Right lobe of liver (tissue), 4 donors: Measurements from ENCODE around the gene LAT.

GRCh38 chr16:28984215-28985473, at the start of gene LAT:
TSS of gene LAT (plus strand) at chr16:28985052.
- PRO-cap, 4 experiments, result peak in 1 of 4 experiments; most common plus-strand start chr16:28985114 (in 1); most common minus-strand start chr16:28984975 (in 1)
- RAMPAGE, long total RNA, 2 experiments, result no peak in any of the 2 experiments

GRCh38 chr16:29129506-29129894, 144.6 kb downstream of the LAT start:
- PRO-cap, 4 experiments, result peak in 4 of 4 experiments; most common plus-strand start chr16:29129660 (in 3); most common minus-strand start chr16:29129603 (in 3)
- RAMPAGE, long total RNA, 2 experiments, result no peak in any of the 2 experiments

GRCh38 chr16:29158647-29159264, 173.9 kb downstream of the LAT start:
- PRO-cap, 4 experiments, result no peak in any of the 4 experiments
- RAMPAGE, long total RNA, 2 experiments, result no peak in any of the 2 experiments

DNA sequence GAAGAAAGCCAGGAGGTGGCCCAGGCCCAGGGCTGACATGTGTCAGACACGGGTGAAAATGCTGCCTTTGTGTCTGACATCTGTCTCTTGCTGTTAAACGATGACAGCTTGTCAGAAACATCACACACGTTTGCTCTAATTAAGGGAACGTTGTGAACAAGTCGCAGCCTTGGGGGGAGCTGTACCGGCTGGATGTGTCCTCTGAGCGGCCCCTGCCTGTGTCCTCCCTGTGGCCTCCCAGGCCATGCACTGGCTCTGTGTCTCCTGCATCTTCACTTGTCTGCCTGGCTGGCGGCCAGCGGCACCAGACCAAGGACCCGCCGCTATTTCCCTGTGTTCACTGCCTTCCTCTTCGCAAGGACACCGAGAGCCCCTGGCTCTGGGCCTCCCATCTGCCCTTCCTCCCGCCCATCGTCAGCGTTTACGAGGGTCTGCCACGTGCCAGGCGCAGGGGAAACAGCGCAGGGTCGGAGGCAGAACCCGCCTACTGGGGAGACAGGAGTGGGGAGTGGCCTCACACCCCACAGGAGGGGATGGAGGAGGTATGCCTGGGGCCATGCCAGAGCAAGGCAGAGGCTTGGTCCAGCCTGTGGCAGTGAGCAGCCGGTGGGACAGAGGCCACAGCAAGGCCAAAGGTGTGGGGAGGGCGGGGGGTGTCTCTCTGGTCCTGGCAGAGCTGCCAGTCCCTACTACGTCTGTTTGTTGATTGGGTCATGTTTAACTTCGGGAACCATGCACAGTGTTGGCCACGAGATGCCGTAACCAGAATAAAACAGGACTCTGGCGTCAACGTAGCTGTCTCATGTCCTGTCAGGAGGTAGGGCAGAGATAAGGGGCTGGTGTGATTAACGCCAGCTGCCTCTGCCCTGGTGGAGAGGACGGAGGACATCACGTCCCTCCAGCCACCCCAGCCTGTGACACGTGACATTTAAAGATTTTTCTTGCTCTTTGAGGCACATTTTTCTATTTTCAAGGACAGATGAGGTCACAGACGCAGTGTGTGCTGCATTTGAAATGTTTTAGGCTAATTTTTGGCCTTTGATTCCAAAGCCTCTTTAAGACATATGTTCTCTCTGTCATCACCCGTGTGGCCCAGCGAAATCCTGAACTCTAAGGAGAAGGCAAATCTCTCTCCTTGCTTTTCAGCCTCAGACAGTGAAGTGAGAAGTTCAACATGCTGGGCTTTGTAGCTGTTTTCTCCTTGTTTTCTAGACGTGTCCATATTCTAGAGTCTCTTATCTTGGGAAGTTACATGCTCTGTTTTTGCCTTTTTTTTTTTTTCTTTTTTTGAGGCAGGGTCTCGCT, 193.1 kb downstream of the LAT start:
- PRO-cap, 4 experiments, result peak in 4 of 4 experiments; most common plus-strand start position 562 of the sequence (in 4); most common minus-strand start position 246 of the sequence (in 3)
- RAMPAGE, long total RNA, 2 experiments, result no peak in any of the 2 experiments

- PRO-cap, 4 experiments, result no peak in any of the 4 experiments
- RAMPAGE, long total RNA, 2 experiments, result no peak in any of the 2 experiments
These were observed 210.3 kb downstream of the LAT start for GRCh38 chr16:29195204-29195489.

DNA sequence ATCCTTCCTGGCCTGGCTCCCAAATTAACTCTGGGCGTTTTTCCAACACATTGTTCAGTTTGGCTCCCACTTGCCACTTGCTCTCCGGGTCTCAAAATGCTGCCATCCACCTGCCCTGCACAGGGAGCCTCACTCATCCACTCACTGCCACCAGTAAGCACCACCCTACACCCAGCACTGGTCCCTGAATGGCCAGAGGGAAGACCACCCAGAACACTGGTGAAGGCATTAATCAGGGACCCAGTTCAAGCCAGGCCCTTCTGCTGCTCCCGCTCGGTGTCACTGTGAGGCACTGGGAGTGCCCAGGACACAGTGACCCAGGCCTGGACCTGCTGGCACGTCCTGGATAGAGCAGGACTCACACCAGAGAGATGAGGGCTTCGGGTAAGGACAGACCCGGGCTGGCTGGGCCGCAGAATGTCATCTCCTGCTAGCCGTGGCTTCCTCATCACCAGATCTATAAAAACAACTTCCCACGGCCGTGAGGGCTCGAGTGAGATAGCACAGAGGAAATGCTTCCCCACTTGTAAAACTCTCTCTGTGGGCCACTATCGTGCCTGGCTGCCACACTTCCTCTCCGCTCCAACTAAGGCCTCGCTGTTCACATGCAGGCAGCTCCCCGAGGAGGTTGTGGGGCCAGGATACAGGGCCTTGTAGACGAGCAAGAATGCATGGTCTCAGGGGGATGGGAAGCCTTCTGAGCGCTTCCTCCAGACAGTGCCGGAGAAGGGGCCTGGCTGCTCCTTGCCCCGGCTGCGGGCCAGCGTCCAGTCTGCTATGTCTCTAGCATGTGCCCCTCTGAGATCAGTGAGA, 158.1 kb downstream of the NPIPB11 start:
- PRO-cap, 4 experiments, result no peak in any of the 4 experiments
- RAMPAGE, long total RNA, 2 experiments, result no peak in any of the 2 experiments

- PRO-cap, 4 experiments, result peak in 1 of 4 experiments; most common plus-strand start chr16:29285262 (in 1)
- RAMPAGE, long total RNA, 2 experiments, result no peak in any of the 2 experiments
These were observed 121.3 kb downstream of the NPIPB11 start for GRCh38 chr16:29284938-29285852.

DNA sequence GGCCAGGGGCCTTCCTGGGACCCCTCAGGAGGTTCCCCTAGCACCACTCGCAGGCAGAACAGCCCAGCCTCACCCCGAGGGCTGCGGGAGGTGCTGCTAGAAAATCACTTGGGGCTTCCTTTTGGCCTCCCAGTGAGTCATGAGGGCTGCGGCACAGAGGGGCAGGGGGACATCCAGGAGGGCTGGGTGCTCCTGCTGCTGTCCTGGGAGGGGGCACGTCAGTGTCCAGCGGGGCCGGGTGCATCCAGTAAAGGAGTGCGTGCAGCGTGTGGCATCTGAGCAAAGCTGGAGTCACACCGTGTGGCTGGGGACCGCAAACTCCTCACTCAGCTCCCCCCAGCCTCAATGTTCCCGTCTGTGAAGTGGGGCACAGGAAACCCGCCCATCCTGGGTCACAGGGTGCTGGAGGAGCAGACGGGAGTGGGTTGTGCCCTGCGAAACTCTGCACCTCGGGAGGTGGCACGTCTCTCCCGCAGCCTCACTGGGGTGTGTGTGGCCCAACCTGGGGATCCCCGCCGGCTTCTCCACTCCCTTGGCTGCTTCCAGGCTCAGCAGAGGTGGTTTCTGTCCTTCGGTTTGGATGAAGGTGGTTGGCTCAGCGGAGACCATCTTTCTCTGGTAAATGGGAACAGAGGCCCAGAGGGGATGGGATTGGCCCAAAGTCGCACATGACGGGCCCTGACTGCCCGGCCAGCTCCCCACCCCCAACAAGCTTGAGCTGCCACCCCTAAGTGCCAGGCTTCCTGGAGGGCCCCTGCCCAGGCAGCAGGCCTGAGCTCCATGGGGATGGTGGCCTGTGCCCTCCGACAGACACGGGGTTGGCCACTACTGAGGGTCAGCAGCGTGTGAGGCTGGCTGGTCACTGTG, 115.0 kb downstream of the NPIPB11 start:
- PRO-cap, 4 experiments, result peak in 1 of 4 experiments; most common plus-strand start position 639 of the sequence (in 1)
- RAMPAGE, long total RNA, 2 experiments, result no peak in any of the 2 experiments

GRCh38 chr16:29300220-29300695, 106.3 kb downstream of the NPIPB11 start:
- PRO-cap, 4 experiments, result no peak in any of the 4 experiments
- RAMPAGE, long total RNA, 2 experiments, result no peak in any of the 2 experiments

DNA sequence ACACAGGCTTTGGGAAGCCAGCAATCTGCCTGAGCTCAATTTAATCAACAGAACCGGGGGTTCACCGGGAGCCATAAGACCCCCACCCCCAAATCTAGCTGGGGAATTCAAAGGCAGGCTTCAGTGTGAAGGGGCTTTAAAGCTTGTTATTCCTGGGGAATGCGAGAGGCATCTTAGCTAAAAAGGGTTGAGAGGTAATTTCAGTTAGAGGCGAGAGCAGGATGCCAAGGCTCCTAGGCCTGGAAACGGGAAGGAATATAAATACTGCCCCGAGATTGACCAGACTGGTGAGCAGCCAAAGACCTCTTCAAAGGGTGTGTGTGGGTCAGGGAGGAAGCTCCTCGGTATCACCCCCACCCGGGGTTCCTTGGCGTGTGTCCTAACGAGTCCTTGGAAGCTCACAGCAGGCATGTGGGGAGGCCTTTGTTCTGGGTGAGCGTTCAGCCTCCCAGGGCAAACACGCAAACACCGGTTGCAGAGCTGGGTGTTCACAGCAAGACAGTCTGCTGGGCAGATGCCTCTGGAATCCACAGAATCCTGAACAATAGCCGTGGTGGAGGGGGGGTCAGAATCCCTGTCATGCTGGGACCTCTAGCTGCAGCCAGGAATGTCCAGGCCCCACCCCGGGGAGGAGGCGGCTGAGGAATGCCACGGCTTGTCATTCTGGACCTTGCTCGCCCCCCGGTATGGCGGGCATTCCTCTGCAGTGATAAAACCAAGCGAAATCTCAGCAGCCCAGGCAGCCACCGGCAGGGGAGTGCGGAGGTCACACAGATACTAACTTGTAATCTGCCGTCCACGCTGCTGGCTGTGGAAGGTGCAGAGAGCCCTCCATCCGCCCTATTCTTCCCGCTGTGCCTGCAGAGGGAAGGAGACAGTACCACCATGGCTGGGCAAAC, 48.4 kb upstream of the SPN start:
- PRO-cap, 4 experiments, result no peak in any of the 4 experiments
- RAMPAGE, long total RNA, 2 experiments, result no peak in any of the 2 experiments

DNA sequence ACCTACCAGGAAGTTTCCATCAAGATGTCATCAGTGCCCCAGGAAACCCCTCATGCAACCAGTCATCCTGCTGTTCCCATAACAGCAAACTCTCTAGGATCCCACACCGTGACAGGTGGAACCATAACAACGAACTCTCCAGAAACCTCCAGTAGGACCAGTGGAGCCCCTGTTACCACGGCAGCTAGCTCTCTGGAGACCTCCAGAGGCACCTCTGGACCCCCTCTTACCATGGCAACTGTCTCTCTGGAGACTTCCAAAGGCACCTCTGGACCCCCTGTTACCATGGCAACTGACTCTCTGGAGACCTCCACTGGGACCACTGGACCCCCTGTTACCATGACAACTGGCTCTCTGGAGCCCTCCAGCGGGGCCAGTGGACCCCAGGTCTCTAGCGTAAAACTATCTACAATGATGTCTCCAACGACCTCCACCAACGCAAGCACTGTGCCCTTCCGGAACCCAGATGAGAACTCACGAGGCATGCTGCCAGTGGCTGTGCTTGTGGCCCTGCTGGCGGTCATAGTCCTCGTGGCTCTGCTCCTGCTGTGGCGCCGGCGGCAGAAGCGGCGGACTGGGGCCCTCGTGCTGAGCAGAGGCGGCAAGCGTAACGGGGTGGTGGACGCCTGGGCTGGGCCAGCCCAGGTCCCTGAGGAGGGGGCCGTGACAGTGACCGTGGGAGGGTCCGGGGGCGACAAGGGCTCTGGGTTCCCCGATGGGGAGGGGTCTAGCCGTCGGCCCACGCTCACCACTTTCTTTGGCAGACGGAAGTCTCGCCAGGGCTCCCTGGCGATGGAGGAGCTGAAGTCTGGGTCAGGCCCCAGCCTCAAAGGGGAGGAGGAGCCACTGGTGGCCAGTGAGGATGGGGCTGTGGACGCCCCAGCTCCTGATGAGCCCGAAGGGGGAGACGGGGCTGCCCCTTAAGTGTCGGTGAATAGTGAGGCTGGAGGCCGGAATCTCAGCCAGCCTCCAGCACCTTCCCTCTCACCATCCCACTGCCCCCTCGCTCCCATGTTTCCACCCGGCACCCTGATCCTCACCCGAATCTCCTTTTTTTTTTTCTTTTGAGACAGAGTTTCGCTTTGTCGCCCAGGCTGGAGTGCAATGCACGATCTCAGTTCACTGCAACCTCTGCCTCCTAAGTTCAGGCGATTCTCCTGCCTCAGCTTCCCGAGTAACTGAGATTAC, 1.4 kb downstream of the SPN start:
- PRO-cap, 4 experiments, result peak in 2 of 4 experiments; most common plus-strand start position 523 of the sequence (in 1); most common minus-strand start position 468 of the sequence (in 1)
- RAMPAGE, long total RNA, 2 experiments, result no peak in any of the 2 experiments

DNA sequence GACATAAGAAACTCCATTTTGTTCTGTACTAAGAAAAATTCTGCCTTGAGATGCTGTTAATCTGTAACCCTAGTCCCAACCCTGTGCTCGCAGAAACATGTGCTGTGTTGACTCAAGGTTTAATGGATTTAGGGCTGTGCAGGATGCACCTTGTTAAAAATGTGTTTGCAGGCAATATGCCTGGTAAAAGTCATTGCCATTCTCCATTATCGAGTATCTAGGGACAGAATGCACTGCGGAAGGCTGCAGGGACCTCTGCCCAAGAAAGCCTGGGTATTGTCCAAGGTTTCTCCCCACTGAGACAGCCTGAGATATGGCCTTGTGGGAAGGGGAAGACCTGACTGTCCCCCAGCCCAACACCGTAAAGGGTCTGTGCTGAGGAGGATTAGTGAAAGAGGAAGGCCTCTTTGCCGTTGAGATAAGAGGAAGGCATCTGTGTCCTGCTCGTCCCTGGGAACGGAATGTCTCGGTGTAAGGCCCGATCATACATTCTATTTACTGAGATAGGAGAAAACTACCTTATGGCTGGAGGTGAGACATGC, 5.4 kb downstream of the C16orf54 start:
- PRO-cap, 4 experiments, result no peak in any of the 4 experiments
- RAMPAGE, long total RNA, 2 experiments, result no peak in any of the 2 experiments

- PRO-cap, 4 experiments, result peak in 4 of 4 experiments; most common plus-strand start chr16:29807815 (in 2); most common minus-strand start chr16:29807622 (in 1)
- RAMPAGE, long total RNA, 2 experiments, result no peak in any of the 2 experiments
These were observed 1.0 kb downstream of the MAZ start for GRCh38 chr16:29807083-29807989.

DNA sequence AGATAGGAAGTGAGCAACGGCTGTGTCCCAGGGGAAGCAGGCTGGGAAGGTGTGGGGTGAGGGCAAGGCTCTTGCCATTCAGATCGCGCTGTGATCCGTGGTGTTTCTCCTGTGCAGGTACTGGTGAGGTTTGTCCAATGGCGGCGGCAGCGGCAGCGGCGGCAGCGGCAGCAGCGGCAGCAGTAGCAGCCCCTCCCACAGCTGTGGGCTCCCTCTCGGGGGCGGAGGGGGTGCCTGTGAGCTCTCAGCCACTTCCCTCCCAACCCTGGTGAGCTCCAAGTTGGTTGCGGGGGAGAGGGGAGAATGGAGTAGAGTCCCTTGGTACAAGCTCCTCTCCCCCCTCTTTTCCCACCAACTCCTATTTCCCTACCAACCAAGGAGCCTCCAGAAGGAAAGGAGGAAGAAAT, 2.0 kb upstream of the PRRT2 start:
- PRO-cap, 4 experiments, result no peak in any of the 4 experiments
- RAMPAGE, long total RNA, 2 experiments, result no peak in any of the 2 experiments

GRCh38 chr16:29813594-29814681, 1.9 kb downstream of the PRRT2 start:
- PRO-cap, 4 experiments, result no peak in any of the 4 experiments
- RAMPAGE, long total RNA, 2 experiments, result no peak in any of the 2 experiments

DNA sequence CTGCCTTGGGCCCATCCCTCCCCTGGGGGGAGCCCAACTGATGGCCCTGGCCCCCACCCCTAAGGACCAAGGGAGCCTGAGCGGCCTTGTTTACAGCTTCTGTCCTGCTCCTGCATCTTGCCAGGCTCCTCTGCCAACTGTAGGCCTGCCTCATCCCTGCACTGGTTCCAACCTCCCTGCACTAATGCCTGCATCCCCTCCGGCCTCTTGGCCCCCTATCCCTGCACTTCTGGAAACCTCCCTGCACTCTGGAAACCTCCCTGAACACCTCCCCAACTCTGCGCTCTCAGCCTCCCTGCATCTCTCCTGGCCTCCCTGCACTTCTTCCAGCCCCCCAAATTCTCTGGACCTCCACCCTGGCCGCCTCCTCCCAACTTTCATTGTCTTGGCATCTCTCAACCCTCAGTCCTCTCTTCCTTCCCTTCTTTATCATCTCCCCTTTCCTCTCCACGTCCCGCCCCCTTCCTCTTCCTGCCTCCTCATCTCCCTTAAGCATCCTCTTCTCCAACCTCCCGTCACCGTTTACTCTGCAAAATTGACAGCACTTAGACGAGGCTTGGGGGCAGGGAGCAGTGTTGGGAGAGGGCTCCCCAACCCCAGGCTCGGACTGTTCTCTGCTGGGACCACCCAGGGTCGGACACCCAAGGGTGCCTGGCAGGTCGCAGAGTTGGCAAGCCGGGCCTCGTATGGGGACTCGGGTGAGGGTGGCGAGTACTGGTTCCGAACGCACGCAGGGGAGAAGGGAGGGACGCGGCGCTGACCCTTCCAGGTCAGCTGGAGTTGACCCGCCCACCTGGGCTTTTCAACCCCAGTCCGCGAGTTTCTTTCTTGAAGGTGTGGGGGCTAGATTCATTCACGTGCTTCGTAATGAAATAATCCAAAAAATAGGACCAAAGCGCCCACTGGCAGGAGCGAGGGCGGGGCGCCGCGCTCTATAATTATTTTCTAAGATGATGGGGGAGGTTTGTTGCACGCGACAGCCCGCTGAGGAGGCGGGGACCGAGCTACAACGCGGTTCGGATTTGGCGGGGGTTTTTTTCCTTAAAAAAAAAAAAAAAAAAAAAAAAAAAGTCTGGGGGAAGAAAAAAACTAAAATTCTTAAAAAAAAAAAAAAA, 913 bp upstream of the PAGR1 start:
- PRO-cap, 4 experiments, result peak in 1 of 4 experiments; most common plus-strand start position 544 of the sequence (in 1); most common minus-strand start position 374 of the sequence (in 1)
- RAMPAGE, long total RNA, 2 experiments, result no peak in any of the 2 experiments

DNA sequence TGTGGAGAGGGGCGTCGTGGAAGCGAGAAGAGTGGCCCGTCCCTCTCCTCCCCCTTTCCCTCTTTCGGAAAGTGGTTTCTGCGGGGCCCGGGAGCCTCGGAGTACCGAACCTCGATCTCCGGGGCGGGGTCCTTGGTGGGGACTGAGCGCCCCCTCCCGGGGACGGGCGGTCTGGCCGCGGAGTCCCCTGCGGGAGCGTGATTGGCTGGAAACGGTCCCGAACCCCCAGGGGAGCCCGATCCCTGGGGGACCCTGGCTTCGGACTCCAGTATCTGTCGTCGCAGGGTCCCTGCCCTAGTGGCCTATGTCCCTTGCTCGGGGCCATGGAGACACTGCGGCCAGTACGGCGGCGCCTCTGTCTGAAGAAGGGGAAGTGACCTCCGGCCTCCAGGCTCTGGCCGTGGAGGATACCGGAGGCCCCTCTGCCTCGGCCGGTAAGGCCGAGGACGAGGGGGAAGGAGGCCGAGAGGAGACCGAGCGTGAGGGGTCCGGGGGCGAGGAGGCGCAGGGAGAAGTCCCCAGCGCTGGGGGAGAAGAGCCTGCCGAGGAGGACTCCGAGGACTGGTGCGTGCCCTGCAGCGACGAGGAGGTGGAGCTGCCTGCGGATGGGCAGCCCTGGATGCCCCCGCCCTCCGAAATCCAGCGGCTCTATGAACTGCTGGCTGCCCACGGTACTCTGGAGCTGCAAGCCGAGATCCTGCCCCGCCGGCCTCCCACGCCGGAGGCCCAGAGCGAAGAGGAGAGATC, 443 bp downstream of the PAGR1 start:
- PRO-cap, 4 experiments, result peak in 4 of 4 experiments; most common plus-strand start position 679 of the sequence (in 4); most common minus-strand start position 563 of the sequence (in 4)
- RAMPAGE, long total RNA, 2 experiments, result no peak in any of the 2 experiments

DNA sequence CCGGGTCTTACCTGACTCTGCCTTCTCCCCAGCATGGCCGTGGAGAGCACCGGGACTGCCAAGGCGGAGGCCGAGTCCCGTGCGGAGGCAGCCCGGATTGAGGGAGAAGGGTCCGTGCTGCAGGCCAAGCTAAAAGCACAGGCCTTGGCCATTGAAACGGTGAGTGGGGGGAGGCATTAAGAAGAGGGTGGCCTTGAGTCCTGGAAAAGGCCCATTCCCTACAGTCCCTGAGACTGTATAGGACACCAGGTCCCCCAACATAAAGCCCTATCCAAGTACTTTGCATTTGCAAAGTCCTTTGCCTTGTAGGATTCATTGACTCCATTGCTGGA, 16.9 kb downstream of the CDIPT start:
- PRO-cap, 4 experiments, result no peak in any of the 4 experiments
- RAMPAGE, long total RNA, 2 experiments, result no peak in any of the 2 experiments

DNA sequence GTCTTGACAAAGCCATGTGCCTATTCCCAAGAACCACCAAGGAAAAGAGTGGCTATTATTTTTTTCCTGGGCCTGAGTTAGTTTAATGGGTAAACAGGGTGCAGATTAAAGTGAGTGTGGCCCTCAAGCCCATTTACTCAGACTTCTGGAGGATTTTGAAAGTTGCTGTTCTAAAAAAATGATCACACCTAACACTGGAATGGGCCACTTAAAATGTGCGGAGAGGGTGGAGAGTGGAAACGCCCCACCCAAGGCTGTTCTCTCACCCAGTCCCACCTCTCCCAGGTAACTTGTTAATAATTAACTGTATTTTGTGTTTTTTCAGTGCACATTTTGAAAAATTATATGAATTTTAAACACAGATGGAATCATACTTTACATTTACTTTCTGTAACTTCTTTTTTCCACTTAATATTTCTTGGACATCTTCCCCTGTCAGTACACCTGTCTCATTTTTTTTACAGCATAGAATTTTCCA, 5.4 kb downstream of the HIRIP3 start:
- PRO-cap, 4 experiments, result no peak in any of the 4 experiments
- RAMPAGE, long total RNA, 2 experiments, result no peak in any of the 2 experiments

GRCh38 chr16:29996439-29996717, 337 bp downstream of the INO80E start:
- PRO-cap, 4 experiments, result no peak in any of the 4 experiments
- RAMPAGE, long total RNA, 2 experiments, result no peak in any of the 2 experiments